T-cell (primary cell): ENCODE results near the genes ITPKC and ACTMAP.

DNA sequence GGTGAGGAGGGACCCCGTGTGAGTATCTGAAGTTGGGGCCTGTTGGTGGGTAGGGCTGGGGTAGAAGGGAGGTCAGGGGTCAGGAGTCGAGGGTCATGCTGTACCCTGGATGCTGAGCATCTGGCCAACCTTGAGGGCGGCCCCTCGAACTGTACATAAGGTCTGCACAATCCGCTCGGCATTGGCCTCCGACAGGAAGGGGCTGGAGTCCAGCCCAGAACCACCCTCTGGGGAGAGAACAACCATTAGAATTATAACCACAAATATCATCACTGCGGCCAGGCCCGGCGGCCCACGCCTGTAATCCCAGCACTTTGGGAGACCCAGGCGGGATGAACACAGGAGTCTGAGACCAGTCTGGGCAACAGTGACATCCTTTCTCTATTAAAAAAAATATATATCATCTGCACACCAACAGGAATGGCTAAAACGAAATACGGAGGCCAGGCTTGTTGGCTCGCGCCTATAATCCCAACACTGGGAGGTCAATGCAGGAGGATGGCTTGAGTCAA lies 11.4 kb downstream of the COQ8B start:
- PRO-cap, 7 experiments = no peak in any of the 7 experiments

DNA sequence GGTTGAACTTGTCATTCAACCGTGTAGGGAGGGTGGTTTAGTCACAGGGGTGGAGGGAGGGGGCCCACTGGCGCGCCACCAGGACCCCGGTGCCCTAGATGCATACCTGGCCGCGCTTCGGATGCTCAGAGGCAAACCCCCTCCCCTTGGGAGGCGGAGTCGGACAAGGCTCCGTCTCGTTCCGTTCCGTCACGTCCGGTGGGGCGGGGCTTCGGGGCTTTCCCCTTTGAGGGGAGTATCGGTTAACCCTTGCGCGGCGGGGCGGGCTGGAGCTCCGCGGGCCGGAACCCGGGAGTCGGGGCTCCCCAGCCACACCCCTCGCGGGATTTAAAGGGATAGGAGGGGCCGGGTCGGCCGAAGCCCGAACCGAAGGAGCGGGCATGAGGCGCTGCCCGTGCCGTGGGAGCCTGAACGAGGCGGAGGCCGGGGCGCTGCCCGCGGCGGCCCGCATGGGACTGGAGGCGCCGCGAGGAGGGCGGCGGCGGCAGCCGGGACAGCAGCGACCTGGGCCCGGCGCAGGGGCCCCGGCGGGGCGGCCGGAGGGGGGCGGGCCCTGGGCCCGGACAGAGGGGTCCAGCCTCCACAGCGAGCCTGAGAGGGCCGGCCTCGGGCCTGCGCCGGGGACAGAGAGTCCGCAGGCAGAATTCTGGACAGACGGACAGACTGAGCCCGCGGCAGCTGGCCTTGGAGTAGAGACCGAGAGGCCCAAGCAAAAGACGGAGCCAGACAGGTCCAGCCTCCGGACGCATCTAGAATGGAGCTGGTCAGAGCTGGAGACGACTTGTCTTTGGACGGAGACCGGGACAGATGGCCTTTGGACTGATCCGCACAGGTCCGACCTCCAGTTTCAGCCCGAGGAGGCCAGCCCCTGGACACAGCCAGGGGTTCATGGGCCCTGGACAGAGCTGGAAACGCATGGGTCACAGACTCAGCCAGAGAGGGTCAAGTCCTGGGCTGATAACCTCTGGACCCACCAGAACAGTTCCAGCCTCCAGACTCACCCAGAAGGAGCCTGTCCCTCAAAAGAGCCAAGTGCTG lies at the start of gene ITPKC:
TSS of gene ITPKC (plus strand) at position 357 of the 1,038 bp plus-strand sequence.
- PRO-cap, 7 experiments = peak in 7 of 7 experiments; most common plus-strand start position 238 of the sequence (in 5); most common minus-strand start position 127 of the sequence (in 4)

GRCh38 chr19:40744485-40745254 lies 5.6 kb downstream of the ACTMAP start:
- PRO-cap, 7 experiments = no peak in any of the 7 experiments

DNA sequence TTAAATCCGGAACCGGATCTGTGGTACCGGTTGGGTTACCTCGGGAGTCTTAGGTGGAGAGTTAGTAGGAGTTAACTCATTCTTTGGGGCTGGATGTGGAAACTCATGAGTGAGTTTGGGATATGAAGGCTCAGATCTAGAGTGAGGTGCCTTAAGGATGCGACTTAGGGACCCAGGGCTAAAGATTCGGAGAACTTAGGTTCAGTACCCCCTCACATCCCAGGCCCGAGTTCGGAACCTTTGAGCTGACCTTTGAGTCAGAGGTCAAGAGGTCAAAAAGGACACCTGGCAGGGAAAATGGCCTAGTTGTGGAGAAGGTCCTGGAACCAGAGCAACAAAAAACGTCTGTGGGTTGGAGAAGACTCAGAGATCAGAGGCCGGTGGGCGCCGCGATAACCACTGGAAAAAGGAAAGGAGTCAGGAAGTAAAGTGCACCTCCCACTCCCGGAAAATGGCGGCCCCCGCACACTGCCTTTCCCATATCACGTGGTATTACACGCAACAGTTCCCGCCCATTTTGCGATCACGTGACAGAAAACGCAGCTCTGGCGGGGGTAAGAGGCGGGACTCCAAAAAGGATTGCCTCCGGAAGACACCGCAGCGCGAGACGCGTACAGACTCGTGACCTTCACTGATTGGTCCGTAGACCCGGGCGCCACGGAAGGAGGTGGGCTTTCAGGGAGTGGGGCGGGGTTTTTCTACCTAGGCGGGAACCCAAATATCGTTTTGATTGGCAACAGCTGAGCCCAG lies at the start of gene ACTMAP:
TSS of gene ACTMAP (minus strand) at position 443 of the 750 bp plus-strand sequence.
- PRO-cap, 7 experiments = peak in 7 of 7 experiments; most common minus-strand start position 470 of the sequence (in 6)

GRCh38 chr19:40771196-40771395 lies 4.2 kb upstream of the MIA start:
- PRO-cap, 7 experiments = peak in 6 of 7 experiments; most common minus-strand start chr19:40771265 (in 3)

DNA sequence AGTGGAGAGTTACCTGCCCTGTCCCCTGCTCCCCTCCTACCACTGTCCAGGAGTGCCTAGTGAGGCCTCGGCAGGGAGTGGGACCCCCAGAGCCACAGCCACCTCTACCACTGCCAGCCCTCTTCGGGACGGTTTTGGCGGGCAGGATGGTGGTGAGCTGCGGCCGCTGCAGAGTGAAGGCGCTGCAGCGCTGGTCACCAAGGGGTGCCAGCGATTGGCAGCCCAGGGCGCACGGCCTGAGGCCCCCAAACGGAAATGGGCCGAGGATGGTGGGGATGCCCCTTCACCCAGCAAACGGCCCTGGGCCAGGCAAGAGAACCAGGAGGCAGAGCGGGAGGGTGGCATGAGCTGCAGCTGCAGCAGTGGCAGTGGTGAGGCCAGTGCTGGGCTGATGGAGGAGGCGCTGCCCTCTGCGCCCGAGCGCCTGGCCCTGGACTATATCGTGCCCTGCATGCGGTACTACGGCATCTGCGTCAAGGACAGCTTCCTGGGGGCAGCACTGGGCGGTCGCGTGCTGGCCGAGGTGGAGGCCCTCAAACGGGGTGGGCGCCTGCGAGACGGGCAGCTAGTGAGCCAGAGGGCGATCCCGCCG lies 1.8 kb downstream of the EGLN2 start:
- PRO-cap, 7 experiments = no peak in any of the 7 experiments

DNA sequence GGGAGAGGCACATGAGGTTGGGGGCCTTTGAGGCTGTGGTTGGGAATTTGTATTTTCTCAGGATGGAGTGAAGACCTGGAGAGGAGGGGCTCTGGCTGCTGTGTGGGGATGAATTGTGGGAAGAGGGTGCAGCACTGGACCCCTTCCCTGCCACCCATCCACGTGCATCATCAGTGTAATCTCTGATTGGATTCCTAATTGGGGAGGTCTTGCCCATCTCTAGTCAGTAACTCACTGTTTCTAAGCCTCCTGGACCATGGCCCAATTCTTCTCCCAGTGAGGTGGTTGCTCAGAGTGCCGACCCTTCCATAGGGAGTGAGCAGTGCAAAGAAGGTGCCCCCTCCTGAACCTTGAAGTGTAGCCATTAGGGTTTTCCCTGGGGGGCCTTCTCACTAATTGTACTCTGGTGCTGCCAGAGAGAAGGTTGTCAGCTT lies 5.5 kb downstream of the EGLN2 start:
- PRO-cap, 7 experiments = no peak in any of the 7 experiments

DNA sequence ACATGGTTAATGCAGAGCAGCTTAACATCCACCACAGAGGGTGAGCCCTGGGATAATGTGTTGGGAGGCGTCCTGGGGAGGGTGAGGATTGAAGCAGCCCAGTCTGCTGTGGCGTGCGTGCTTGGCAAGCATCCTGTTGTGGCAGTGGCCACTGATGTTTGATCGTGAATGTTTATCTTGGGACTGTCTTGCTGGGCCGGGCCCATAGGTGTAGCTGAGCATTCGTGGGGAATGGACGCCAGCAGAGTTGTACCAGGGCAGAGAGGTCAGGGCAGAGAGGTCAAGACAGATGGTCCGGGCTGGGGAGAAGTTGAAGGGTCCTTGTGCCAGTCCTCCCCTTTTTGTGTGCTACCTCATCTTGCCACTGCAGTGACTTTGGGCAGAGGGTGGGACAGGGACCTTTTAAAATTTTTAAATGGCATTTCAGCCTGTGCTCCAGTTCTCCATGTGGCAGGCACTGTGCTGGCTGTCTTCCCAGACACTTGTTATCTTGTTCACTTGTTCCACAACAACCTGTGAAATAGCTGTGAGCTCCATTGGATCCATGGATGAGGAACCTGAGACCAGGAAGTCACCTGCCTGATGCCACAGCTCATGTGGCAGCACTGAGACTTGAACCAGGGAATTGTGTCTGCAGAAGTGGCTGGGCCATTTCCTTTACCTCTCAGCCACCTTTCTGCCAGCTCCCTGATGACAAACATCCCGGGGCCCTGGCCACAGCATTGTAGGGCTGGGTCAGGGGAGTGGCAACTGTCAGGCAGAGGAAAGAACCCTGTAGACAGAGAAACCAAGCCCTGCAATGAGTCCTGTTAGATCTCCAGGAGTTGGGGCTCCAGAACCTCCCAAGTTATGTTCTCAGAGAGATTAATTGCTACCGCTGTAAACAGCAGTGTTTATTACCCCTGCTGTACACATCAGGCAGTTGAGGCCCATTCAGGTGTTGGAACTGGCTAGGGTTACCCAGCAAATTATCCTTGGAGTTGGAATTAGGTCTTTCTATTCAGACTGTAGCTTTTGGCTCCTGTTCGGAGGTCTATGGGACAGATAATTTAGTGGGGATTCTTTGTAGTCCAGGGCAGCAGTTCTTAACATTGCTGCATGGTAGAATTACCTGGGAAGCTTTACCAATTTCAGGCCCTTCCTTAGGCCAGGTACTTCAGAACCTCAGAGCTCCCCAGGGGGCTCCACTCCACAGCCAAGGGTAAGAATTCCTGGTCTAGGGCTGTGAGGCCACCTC lies 6.4 kb downstream of the EGLN2 start:
- PRO-cap, 7 experiments = peak in 3 of 7 experiments; most common plus-strand start position 760 of the sequence (in 2); most common minus-strand start position 633 of the sequence (in 2)

- PRO-cap, 7 experiments = no peak in any of the 7 experiments
Observed at GRCh38 chr19:40808093-40808769, 9.2 kb downstream of the EGLN2 start.

GRCh38 chr19:40843410-40844282 lies 6.6 kb downstream of the CYP2A6 start:
- PRO-cap, 7 experiments = peak in 7 of 7 experiments; most common plus-strand start chr19:40843779 (in 4); most common minus-strand start chr19:40843626 (in 1)

DNA sequence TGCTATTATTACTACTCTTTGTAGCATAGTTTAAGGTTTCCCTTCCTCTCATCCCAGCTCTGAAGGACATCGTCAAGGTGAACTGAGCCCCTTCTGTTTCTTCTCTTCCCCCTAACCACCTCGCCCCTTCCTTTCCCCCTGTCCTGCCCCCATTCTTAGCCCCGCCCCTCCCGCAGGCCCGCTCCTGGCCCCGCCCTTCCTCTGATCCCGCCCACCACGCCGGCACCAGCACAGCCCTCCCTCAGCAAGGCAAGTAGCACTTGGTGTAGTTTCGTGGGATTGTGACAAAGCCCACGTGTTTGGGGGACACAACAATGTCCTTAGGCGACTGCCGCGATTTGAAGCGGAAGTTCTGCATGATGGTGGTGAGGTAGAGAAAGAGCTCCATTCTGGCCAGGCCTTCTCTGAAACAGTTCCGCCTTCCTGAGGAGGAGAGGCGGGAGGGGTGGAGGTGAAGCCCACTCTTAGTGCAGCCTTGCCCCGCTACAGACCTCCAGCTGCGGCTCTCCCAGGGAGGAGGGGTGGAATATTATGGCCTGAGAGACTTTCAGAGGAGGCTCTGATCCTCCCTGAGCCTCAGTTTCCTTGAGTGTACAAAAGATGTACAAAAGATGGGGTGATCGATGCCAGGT lies 26.3 kb upstream of the CYP2A7 start:
- PRO-cap, 7 experiments = peak in 4 of 7 experiments; most common plus-strand start position 341 of the sequence (in 3); most common minus-strand start position 340 of the sequence (in 2)

- PRO-cap, 7 experiments = no peak in any of the 7 experiments
Observed at GRCh38 chr19:41009568-41010367, 18.7 kb downstream of the CYP2B6 start.

GRCh38 chr19:41172303-41172977 lies 20.6 kb upstream of the CYP2S1 start:
- PRO-cap, 7 experiments = no peak in any of the 7 experiments

DNA sequence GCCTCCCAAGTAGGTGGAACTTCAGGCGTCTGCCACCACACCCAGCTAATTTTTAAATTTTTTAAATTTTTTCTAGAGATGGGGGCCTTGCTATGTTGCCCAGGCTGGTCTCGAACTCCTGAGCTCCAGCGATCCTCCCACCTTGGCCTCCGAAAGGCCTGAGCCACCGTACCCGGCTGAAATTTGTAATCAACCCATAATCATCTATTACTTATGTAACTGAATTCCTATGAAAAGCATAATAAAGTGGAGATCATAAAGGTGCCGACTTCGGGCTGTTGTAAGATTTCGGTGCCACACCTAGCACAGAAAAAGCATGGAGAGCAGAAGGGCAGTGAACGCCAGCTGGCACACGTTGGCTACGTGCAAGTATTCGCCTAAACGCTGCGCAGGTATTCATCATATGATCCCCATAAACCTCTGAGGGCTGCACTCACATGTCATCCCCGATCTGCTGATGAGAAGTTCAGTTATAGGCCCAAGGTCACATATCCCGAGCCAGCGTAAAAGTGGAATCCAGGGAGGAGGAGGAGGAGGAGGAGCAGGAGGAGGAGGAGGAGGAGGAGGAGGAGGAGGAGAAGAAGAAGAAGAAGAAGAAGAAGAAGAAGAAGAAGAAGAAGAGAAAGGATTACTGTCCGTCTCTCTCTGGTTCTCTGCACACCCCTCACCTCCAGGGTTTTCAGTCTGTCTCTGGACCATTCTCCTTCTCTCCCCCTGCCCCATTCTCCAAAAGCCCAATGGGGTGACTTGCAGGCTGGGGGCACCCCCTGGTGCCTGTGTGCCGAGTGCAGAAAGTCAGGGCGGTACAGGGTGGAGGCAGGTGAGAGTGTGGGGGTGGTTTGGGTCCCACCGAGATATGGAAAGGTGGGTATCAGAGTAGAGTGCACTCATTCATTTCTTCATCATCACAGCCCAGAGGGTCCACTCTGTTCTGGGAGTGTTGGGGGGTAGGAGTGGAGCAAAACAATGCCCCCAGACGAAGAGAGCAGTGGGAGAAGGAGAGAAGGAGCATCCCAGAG lies 18.6 kb upstream of the CYP2S1 start:
- PRO-cap, 7 experiments = no peak in any of the 7 experiments

- PRO-cap, 7 experiments = no peak in any of the 7 experiments
Observed at GRCh38 chr19:41206653-41207308, 12.2 kb upstream of the AXL start.

DNA sequence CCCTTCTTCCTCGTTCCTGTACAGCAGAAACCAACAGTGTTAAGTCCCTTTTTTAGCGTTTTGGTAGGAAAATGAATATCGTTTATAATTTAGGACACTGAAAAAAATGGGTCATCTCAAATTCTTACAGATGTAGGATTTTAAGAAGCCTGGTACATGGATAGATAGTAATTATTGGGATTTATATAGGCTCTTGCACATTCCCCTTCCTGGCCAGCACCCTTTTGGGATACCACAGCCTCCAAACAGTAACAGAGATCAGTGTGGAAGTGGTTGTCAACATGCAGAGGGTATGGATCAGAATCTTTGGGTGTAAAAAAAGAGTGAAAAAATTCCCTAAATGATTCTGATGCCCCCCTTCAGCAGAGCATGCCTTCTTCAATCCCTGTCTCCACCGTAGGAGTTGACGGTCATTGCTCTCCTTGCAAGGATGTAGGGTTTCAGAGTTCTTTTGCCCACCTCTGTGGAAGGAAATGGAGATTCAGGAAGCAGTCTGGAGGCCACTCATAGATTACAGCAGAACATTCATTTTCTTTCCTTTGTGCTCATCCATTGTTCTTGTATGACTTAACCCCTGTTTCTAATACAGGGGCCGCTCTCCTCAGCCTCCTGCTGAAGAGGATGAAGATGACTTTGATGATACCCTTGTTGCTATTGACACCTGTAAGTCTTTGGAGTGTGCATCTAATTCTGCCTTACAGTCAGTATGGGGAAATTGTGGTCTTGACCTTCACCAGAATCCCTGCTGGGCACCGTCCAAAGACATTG lies 9.4 kb downstream of the HNRNPUL1 start:
- PRO-cap, 7 experiments = peak in 1 of 7 experiments; most common plus-strand start position 254 of the sequence (in 1)

DNA sequence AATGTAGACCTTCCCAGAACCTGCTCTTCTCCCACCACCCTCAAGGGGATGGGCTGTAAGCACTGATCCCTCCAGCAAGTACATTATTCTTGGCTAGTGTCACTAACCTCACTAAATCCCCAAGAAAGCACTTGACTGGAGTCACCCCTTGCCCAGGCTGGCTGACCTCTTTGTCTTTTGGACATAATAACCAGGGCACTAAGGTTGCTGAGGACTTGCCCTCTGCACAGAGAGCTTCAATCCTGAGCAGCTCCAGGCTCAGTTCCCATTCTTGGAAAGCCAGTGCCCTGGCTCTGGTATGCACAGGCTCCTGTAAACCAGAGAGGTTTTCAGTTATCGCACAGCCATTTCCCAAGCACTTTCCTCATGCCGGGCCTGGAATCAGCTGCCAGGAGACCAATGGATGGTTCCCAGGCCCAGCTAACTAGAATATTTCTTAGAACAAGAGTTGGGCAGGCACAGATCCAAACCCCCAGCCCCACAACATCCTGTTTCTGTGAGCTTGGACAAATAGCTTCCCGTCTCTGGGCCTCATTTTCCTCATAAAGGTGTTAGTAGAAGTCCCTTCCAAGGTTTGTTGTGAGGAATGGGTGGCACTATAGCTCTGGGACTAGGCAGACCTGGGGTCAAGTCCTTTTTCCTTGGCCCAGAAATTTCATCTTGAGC lies 5.4 kb upstream of the CCDC97 start:
- PRO-cap, 7 experiments = no peak in any of the 7 experiments

DNA sequence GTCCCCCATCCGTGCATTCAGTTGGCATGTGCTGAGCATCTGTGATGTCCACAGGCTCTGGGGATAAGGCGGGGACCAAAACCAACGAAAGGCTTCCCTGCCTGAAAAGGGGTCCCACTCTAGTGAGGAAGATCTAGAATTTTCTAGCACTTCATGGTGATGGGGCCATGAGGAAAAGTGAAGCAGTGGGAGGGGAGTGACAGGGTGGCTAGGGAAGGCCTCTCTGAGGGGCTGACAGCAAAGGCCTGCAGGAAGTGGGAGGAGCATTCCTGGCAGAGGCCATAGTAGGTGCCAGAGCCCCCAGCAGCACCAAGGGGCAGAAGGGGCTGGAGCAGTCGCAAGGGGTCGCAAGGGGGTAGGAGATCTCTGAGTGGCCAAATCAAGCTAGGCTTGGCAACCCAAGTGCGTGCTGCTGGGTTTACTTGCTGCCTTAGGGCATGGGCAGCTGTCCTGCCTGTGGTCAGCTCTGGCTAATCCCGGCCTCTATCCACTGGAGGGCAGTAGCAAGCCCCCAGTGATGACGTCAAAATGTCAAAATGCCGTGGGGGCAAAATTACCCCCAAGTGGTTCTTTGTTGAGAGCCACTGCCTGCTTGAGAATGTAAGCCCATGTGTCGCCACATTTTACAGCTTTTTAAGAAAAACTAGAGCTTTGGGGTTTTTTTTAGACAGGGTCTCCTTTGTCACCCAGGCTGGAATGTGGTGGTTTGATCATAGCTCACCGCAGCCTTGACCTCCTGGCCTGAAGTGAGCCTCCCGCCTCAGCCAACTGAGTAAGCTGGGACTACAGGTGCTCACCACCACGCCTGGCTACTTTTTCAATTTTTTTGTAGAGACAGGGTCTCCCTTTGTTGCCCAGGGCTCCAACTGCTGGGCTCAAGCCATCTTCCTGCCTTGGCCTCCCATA lies 11.7 kb downstream of the CCDC97 start:
- PRO-cap, 7 experiments = no peak in any of the 7 experiments

DNA sequence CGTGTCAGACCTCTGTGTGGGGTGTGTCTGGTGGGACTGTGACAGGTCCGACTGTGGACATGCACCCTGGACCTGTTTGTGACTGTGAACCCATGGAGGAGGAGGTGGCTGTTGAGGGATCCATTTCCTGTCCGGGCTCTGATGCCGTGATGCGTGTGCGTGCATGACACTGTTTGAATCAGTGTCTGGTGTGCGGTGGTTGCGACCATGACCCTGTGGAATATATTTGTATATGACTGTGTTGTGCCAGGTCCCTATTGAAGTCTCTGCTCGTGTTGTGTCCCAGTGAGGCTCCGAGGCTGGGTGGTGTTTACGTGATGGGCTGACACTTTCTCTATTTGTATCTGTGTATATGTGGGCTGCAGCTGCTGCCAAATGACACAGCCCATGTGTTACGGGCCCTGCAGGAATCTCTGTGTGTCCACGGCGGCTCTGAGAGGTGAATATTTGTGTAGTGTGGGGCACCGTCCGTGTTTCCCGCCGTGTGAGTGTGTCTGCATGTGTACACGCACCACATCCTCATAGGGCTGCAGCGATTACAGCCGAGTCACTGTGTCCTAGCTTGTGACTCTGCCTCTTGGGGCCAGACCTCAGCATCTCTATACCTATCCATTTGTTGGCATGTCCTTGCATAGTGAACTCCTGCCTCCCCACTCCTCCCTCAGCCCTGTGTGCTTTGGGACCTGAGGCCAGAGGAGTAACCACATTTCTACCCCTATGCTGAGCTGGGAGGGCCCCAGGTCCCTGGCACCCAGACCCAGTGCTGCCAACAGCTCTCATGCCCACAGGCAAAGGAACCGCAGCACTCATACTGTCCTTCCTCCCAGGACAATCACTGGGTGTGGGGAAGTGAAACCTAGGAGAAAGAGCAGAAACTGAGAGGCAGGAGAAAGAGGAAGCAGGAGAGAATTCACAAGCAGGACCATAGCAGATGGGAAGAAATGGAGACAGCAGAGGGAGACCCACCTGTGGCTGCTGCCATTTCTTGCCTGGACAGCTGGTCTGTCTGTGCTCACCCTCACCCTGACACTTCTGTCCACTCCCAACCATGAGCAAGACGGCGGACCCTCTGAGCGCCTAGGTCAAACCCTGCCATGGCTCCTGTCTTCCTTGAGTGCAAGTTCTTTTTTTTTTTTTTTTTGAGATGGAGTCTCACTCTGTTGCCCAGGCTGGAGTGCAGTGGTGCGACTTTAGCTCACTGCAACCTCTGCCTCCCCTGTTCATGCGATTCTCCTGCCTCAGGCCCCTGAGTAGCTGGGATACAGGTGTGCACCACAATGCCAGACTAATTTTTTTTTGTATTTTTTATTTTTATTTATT lies 18.7 kb downstream of the CCDC97 start:
- PRO-cap, 7 experiments = peak in 4 of 7 experiments; most common plus-strand start position 381 of the sequence (in 3); most common minus-strand start position 234 of the sequence (in 2)

DNA sequence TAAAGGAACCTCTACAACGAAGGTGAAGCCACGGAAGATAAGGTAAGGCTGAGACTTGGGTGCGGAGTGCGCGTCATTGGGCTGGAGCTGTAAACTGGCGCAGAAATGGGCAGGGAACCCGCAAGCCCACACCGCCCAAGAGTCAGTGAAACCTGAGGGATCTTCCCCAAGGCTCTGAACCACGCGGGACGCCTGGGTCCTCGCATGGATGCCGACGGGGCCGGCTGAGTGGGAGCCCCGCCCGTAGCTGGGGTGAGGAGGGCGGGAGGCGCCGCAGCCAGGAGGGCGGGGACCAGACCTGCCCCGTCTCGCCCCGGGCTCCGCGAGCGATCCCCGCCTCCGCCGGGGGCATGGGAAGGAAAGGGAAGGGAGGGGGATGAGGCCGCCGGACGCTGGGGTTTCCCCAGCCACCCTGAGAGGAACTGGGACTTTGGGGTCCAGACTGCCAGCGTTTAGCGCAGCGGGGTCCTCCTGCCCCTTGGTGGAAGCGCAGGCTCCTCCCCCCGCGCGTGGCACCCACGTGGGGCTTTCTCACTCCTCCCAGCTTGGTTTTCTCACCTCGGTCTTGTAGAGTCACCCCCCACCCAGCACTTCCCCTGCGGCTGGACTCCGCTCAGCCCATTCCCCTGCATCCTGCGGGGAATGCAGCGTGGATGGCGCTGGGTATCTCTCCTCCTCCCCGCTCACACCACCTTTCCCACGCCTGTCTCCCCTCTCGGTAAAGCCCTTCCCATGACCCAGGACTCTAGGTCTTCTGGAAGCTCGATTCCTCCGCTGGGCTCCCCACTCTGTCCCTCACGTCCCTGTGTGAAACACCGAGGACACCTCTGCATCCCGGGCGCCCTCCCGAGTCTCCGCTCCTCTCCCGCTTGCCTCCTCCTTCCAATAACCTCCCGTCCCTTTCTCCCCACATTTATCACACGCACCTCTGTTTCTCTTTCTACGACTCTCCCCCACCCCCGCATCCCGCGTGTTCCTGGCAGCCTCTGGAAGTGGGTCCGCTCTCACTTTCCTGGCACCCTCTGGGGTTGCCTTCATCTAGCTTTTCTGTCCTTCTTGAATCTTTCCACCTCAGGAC lies 2.2 kb downstream of the TGFB1 start:
- PRO-cap, 7 experiments = peak in 7 of 7 experiments; most common plus-strand start position 590 of the sequence (in 7); most common minus-strand start position 424 of the sequence (in 6)